ENCODE results near the genes PPCS, CFAP57, IPO13 and SLC6A9.

DNA sequence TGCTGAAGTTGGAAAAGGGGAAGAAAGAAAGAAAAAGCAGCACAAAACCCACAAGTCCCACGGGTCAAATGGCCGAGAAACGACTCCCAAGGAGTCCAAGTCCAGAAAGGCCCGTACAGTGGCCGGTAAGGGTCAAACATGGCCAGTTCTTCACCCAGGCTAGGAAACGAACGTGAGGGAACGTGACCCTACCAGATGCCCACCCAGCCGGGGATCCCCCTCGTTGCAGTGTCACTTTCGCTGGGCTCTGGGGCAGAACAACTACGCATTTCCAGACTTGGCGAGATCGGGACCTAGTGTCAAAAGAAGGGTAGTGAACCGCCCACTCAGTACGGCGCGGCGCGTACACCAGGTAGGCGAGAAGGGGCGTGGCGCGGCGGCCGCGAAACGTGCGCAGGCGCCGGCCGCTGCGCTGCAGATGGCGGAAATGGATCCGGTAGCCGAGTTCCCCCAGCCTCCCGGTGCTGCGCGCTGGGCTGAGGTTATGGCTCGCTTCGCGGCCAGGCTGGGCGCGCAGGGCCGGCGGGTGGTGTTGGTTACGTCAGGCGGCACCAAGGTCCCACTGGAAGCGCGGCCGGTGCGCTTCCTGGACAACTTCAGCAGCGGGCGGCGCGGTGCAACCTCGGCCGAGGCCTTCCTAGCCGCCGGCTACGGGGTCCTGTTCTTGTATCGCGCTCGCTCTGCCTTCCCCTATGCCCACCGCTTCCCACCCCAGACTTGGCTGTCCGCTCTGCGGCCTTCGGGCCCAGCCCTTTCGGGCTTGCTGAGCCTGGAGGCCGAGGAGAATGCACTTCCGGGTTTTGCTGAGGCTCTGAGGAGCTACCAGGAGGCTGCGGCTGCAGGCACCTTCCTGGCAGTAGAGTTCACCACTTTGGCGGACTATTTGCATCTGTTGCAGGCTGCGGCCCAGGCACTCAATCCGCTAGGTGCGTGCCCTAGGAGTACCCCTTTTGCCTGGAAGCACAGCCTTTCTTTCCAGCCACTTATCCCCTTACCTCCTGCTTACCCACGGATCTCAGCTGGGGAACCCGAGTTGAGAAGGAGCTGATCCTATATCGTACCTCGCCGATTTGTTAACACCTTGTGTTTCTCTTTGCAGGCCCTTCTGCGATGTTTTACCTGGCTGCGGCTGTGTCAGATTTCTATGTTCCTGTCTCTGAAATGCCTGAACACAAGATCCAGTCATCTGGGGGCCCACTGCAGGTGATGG, at the start of gene PPCS:
Gene PPCS, plus strand, starts transcription at position 396 of the 1,210 bp plus-strand sequence.
- RRBS: 1% methylated on average over 24 of the region's 83 CpGs

GRCh38 chr1:42667321-42667906, 9.2 kb downstream of the PPIH start:
- RRBS: no CpG with 5 or more reads among the region's 4 CpGs

GRCh38 chr1:42692375-42692799, 10.2 kb downstream of the YBX1 start:
- RRBS: no CpG with 5 or more reads among the region's 5 CpGs

- RRBS: no CpG with 5 or more reads among the region's 15 CpGs
These were observed 959 bp downstream of the P3H1 start for GRCh38 chr1:42765727-42766410.

DNA sequence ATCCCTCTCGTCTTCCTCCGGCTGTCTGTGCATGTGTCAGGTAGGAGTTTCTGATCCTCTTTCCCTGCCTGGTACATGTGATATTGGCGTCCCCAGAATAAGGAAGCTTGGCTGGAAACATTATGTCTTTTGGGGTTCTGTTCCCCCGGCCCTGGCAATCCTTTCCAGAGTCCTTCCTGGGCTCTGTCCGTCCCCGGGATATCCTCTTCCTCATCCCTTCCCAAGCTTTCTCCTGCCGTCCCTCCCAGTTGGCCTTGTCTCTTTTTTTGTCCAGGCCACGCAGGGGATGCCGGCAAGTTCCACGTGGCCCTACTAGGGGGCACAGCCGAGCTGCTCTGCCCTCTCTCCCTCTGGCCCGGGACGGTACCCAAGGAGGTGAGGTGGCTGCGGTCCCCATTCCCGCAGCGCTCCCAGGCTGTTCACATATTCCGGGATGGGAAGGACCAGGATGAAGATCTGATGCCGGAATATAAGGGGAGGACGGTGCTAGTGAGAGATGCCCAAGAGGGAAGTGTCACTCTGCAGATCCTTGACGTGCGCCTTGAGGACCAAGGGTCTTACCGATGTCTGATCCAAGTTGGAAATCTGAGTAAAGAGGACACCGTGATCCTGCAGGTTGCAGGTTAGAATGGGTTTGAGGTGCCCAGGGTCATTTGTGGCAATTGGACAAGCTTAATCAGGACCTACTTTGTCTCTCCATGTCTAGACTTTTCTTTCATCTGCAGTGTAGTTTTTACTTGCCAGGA, 13.5 kb upstream of the SVBP start:
- RRBS: 81% methylated on average over 12 of the region's 23 CpGs

DNA sequence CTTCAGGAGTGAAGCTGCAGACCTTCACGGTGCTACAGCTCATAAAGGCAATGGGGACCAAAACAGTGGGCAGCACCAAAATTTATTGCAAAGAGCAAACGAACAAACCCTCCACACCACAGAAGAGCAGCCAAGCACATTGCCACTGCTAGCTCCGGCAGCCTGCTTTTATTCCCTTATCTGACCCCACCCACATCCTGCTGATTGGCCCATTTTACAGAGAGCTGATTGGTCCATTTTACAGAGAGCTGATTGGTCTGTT, 42.5 kb downstream of the SLC2A1 start:
- RRBS: no CpG with 5 or more reads among the region's 3 CpGs

GRCh38 chr1:42923416-42924055, 35.1 kb downstream of the SLC2A1 start:
- RRBS: 3% methylated on average over 3 of the region's 14 CpGs

GRCh38 chr1:42957697-42958697, 671 bp downstream of the SLC2A1 start:
- RRBS: under 1% methylated on average over 65 of the region's 109 CpGs

DNA sequence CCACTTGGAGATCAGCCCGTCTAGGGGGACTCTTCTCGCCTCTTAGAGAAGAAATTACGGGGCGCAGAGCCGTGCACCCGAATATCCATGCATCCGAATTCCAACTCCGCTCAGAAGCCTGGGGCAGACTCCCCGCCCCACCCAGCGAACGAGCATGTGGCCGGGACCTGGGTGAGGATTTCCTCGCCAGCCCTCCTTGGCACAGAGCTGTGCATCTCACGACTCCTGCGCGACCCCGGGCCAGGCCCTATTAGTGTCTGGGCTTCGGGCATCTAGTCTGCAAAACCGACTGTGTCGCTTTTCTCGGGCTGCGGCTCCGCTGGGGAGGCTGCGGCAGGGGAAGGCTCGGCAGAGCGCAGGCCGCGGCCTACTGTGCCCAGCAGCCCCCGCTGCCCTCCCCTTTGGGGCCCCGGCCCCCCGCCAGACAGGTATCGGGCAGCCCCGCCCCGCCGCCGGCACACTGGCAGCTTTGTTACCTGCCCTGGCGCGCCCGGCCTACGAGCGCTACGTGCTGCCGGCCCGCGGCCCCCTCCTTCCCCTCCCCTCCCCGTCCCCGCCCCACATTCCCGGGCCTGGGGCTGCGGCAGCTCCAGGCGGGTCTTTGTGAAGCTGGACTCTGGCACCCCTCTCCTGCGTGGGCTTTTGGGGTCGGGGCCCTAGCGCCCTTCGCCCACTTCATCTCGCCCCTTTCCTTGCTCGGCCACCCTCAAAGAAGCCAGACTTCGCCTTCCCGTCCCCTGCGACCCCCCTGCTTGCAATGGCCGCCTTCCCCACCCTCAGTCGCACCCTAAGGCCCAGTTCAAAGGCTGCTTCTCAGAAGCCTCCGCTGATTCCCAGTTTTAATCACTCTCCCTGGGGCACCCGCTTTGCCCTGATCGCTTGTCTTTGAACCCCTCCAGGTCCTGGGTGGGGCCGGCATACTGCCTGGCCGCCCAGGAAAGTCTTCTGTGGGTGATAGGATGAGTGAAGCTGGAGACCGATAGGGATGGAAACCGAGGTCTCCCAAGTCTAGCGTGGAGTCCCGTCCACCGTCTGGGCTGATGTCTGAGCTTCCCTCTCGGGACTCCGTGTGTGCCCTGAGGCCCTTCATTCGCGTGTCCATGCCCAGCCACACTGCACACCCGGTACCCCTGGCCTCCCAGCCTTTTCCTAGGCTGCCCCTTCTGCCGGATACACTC, 48.9 kb upstream of the SLC2A1 start:
- RRBS: 14% methylated on average over 19 of the region's 77 CpGs

DNA sequence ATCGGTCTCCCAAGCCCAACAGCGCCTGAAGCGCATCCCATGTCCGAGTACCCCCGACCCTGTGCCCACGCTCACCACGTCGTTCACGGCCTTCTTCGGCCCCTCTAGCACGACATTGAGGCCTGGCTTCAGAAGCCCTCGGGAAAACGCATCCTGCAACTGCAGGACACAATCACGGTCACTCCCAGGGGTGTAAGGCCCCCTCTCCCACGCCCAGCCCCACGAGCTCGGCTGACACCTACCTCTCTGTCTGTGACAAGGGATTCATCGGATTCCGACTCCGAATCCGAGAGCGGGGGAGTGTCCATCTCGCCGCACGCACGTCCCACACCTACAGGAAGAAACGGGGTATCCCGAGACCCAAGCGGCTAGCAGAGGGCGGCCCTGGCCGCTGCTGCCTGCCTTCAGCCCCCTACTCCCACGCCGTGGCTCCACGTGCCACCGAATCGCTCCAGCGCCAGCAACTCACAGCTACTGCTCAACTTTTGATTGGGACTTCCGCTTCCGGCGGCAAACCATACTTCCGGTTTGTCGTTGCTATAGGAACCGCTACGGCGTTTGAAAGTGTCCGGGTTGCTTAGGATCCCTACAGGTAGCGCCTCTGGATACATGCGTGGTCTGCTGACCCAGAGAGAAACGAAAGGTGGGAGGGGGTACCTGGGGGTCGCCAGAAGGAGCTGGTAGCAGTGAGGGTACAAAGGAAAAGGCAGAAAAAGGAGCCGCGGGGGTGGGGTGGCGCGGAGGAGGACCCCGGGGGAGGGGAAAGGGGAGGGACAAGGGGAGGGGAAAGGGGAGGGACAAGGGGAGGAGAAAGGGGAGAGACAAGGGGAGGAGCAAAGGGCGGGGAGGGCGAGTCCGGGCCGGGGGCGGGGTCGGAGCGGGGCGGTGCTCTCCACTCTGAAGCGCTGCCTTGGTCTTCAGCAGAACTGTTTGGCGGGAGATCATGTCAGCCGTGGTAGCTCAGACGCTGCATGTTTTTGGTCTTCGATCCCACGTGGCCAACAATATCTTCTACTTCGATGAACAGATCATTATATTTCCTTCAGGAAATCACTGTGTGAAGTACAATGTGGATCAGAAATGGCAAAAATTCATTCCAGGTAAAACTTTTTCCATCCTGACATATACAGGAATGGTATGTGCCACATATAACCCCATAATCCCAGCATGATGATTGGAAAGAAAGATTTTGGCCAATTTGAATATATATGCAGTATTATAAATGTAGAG, at the start of gene CFAP57:
Gene CFAP57, plus strand, starts transcription at position 520 of the 1,230 bp plus-strand sequence.
- RRBS: no CpG with 5 or more reads among the region's 70 CpGs

- RRBS: no CpG with 5 or more reads among the region's 5 CpGs
These were observed 48.4 kb upstream of the TMEM125 start for GRCh38 chr1:43221225-43221849.

GRCh38 chr1:43241378-43242080, 28.3 kb upstream of the TMEM125 start:
- RRBS: no CpG with 5 or more reads among the region's 8 CpGs

DNA sequence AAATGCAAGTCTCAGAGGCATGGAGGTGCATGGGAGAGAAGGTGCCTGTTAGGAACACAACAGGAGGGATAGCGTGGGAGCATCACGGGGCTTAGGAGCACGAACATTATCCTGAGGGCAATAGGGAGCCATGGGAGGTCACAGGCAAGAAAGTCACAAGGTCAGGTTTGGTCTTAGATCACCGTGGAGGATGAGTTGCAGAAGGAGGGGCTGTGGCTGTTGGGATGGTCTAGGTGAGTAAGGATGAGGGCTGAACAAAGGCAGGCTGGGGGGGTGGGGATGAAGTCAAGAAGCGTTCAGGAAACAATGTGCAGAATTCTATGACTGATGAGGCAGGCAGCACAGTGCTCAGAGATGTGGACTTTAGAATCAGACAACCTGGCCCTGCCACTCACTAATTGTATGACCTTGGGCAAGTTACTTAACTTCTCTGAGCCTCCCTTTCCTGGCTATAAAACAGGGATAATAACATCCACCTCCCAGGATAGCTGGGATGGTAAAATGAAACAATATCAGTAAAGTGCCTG, 1.9 kb downstream of the TIE1 start:
- RRBS: no CpG with 5 or more reads among the region's 5 CpGs

GRCh38 chr1:43303116-43303783, 2.5 kb downstream of the TIE1 start:
- RRBS: no CpG with 5 or more reads among the region's 8 CpGs

GRCh38 chr1:43348353-43348868, 10.4 kb upstream of the CDC20 start:
- RRBS: 0% methylated on average over 8 of the region's 30 CpGs

GRCh38 chr1:43348869-43349819, 9.6 kb upstream of the CDC20 start:
- RRBS: 2% methylated on average over 7 of the region's 70 CpGs

DNA sequence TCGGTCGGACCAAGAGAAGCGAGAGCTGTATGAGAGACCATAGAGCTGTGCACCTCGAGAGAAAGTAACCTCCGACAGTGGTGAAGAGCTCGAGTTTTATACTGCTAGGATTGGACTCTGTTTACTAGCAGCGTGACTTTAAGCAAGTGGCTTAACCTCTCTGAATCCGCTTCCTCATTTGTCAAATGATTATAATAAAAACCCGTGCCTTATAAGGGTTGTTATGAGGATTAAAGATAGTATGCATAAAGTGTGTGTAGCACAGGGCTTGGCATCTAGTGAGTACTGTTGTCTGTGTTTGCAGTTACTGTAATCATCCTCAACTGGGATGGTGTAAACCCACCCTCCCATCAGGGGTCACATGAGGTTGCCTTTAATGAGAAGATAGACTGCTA, 4.0 kb downstream of the PTPRF start:
- RRBS: no CpG with 5 or more reads among the region's 9 CpGs

- RRBS: no CpG with 5 or more reads among the region's 2 CpGs
These were observed 21.6 kb downstream of the PTPRF start for GRCh38 chr1:43552386-43552585.

- RRBS: 1% methylated on average over 41 of the region's 92 CpGs
These were observed at the start of gene IPO13 for GRCh38 chr1:43946196-43947390. TSS of gene IPO13 (plus strand) at chr1:43946950.

GRCh38 chr1:44031020-44031969, at the start of gene SLC6A9:
TSS of gene SLC6A9 (minus strand) at chr1:44031462.
- RRBS: no CpG with 5 or more reads among the region's 57 CpGs